ENCODE measurements around the genes CENPA, CGREF1, ATRAID and GCKR.

- RRBS, result no CpG with 5 or more reads among the region's 9 CpGs
Measured at GRCh38 chr2:26355436-26356074, 9.0 kb upstream of the ADGRF3 start.

DNA sequence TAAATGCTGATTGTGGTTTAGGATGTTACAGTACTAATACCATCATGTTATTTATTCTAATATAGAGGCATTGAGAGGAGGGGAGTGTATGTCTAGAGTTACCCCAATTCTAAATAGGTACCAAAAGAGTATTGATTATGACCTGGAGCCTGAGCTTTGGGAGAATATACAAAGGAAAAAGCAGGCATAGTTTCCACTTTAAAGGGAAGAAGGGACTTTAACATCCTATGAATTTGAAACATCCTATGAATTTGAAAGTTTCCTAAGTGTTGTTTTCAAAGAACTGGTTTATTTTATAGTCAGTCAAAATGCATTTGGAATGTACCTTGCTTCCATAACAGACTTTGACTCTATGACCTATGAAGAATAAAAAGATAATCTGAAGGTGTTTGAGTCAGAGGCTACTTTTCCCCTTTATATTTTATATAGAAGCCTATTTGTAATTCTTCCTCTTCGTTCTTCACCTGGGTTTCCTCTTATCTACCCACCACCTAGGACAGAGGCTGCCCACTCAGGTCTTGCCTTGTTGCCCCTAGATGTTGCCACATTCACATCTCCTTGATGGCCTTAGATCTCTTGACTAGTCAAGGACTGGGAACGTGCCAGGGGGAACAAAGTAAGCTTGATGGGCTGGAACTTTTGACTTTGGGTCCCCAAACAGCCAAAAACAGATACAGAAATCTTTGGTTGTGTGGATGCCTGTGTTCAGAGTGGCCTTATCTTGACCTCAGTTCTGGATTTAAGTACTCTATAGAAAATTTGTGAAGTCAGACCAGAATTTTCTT lies 9.5 kb upstream of the DRC1 start:
- RRBS, result no CpG with 5 or more reads among the region's 2 CpGs

- RRBS, result no CpG with 5 or more reads among the region's 12 CpGs
Measured at GRCh38 chr2:26456363-26457156, 54.8 kb downstream of the DRC1 start.

- RRBS, result no CpG with 5 or more reads among the region's 6 CpGs
Measured at GRCh38 chr2:26463518-26463987, 61.8 kb downstream of the DRC1 start.

- RRBS, result 27% methylated on average over 15 of the region's 45 CpGs
Measured at GRCh38 chr2:26503166-26504029, 55.2 kb downstream of the OTOF start.

GRCh38 chr2:26736447-26736865 lies 27.6 kb upstream of the SLC35F6 start:
- RRBS, result no CpG with 5 or more reads among the region's 1 CpG

DNA sequence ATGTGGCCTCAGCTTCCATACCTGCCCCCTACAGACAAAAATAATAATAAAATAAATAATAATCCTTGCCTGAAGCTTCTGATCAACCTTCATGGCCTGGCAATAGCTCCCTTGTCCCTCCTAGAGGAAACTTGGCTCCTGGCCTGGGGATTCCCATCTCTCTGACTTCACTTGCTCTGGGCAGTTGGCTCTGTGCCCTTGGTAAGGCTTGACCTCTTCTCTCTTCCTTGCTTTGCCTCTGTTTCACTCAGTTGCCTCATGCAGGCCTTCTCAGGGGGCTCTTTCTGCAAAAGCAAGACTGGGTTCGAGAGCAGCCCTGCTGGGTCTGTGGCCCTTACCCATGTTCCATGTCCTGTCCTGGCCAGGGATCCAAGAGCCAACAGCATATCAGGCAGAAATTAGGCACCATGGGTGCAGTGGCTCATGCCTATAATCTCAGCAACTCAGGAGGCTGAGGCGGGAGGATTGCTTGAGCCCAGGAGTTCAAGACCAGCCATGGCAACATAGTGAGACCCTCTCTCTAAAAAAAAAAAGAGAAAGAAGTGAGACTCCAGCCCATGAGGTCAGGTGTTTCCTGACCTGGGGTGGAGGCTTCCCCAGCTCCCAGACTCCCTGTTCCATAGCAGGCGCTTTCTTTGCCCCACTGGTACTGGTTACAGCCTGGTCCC lies 7.3 kb downstream of the SLC35F6 start:
- RRBS, result no CpG with 5 or more reads among the region's 3 CpGs

DNA sequence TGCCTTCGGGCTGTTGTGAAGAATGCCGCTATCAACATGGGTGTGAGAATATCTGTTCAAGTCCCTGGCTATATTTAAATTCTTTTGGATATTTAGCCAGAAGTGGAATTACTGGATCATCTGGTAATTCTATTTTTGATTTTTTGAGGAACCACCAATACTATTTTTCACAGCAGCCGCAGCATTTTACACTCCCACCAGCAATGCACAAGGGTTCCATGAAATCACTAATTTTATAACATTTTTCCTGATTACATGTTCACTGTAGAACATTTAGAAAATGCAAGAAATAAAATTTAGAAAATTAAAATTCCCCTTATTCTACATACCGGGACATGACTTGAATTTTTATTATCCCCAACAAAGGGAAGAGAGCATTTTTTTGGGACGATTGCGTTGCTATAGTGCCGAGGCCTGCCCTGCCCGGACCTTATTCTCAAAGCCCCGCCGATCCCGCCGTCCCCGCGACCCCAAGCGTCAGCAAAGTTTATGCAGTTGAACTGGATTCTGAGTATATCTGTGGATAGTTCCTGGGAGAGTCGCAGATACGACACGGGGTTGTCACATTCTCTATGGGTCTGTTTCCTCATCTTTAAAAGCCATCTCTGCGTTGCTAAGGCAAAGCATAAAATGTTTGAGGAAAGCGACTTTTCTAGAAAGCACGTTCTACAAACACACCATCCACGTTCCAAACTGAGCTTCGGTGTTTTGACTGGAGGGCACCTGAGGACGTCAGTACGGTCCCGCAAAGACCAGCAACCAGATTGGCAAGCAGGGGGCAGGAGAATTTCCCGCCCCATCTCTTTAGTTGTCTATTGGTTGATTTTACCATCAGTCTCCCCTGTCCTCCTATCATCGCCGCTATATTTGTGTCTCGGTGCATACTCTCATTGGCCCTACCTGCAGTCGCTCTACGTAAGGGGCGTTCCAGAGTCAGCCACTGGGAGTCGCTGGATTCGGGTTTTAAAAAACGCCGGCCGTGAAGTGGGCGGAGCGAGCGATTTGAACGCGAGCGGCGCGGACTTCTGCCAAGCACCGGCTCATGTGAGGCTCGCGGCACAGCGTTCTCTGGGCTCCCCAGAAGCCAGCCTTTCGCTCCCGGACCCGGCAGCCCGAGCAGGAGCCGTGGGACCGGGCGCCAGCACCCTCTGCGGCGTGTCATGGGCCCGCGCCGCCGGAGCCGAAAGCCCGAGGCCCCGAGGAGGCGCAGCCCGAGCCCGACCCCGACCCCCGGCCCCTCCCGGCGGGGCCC lies at the start of gene CENPA:
TSS of gene CENPA (plus strand) at position 1,020 of the 1,252 bp plus-strand sequence.
- RRBS, result 6% methylated on average over 36 of the region's 73 CpGs

DNA sequence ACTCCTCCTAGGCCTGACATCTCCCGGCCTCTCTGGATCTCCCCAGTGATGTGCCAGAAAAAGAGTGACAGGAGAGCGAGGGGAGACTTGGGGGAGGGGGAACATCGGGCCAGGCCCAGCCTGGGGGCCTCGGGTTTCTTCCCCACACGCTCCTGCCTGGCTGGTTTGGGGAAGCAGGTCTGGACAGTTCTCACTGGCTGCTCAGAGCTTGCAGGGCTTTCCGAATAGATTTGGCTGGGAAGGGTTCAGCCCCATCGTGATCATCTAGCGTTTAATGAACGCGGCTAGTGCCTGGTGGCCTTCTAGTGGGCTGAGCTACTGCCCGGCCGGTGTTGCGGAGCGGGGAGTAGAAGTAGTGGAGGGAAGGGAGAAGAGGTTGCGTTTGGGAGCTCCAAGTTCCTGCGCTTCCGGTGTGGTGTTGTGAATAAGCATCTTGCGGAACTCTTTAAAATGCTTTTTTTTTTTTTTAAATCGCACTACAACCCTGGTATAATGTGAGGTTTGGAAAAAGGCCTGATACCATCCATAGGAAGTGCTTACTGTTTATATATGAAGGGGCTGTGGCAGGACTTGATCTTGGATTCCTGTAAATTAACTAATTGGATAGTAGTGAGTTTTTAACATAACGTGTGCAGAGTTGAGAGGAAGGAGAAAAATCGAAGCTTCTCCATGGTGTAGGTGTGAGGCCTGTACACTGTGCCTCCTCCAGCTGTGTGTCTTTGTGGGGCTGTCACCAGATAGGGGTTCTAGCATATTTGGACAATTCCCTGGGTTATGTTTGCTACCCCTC lies 924 bp downstream of the MAPRE3 start:
- RRBS, result 45% methylated on average over 7 of the region's 21 CpGs

DNA sequence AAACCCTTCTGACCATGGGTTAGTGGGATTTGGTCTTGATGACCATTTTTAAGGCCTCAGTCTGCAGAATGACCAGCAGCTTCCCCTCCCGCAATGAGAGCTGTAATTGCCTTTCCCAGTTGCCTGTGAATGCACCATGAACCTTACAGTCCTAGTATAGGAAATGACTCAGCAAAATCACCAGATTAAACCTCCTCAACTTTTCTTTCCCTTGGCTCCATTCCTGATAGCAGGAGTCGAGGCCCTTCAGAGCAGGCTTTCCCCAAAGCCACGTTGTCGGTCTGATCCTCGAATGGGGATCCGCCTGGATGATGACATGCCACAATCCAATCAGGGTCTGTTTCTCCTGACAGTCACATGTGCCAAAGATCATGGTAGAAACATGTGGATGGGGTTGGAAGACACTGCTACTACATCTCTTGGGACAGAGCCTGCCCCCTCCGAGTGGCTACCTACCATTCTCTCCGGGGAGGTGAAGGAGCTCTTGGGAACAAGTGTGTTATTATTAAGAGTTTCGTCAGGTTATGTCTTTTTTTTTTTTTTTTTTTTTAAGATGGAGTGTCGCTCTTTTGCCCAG lies 16.8 kb upstream of the TMEM214 start:
- RRBS, result no CpG with 5 or more reads among the region's 10 CpGs

DNA sequence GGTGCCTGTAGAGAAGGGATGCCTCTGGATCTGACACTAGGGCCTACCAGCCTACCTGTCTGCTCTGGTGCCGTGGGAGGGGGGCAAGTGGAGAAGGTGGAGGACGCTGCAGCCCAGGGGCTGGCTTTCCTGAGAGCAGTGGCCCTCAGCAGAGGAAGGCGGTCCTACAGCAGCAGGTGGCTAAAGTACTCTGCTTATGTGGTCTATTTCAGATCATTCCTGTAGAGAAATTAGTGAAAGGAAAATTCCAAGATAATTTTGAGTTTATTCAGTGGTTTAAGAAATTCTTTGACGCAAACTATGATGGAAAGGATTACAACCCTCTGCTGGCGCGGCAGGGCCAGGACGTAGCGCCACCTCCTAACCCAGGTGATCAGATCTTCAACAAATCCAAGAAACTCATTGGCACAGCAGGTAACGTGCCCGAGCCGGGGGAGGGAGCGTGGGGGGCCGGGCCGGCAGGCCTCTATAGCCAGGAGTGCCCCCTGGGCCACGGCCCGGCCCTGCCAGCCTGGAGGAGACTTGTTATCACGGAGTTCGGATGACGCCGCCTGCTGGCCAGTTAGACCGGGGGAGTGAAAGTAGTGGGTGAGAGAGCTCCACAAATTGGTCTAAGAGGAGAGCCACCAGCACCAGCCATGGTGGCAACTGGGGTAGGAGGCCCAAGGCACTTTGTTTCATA lies 8.7 kb upstream of the TMEM214 start:
- RRBS, result 90% methylated on average over 7 of the region's 21 CpGs

DNA sequence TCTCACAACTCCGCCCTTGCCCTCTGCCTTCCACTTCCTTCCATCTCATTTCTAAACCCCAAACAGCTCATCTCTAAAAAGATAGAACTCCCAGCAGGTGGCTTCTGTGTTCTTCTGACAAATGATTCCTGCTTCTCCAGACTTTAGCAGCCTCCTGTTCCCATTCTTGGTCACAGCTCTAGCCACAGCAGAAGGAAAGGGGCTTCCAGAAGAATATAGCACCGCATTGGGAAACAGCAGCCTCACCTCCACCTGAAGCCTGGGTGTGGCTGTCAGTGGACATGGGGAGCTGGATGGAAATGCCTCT lies 8.3 kb downstream of the TMEM214 start:
- RRBS, result no CpG with 5 or more reads among the region's 2 CpGs

DNA sequence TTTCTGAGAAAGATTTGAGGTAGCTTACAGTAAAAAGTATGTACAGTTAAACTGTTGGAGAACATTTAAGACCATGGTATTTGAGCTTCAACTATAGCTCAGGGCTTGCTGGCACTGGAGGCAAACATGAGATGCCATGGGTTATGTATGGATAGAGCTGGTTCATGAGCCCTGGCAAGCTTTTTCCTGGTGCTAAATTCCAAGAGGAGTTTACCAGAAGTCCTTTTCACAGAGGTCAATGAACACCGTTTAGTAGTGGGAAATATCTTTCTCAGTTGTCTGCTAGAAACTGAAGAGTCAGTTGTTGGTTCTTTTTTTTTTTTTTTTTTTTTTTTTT lies 1.2 kb downstream of the KHK start:
- RRBS, result no CpG with 5 or more reads among the region's 1 CpG

- RRBS, result 4% methylated on average over 33 of the region's 85 CpGs
Measured at GRCh38 chr2:27118561-27119507, at the start of gene CGREF1. CGREF1 (minus strand) TSS chr2:27119128.

- RRBS, result 7% methylated on average over 13 of the region's 80 CpGs
Measured at GRCh38 chr2:27211002-27212163, at the start of gene ATRAID. ATRAID (plus strand) TSS chr2:27212041.

GRCh38 chr2:27281503-27281815 lies 770 bp upstream of the TRIM54 start:
- RRBS, result no CpG with 5 or more reads among the region's 2 CpGs

DNA sequence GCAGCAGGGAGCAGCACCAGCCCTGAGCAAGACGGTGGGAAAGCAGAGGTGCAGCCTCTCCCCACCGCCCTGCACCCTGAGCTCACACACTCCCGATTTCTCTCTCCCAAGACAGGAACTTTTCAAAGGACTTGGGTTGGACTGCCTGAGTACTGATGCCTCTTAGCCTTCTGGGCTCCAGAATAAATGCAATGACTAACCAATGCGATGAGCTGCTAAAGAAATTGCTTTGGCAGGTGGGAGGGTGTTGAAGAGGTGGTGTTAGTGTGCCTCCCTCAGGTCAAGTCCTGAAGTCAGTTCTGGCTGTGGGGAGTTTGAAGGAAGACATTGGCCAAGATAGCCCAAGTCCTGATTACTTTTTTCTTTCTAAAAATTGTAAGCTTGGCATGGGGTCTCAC lies 9.7 kb downstream of the TRIM54 start:
- RRBS, result no CpG with 5 or more reads among the region's 4 CpGs

DNA sequence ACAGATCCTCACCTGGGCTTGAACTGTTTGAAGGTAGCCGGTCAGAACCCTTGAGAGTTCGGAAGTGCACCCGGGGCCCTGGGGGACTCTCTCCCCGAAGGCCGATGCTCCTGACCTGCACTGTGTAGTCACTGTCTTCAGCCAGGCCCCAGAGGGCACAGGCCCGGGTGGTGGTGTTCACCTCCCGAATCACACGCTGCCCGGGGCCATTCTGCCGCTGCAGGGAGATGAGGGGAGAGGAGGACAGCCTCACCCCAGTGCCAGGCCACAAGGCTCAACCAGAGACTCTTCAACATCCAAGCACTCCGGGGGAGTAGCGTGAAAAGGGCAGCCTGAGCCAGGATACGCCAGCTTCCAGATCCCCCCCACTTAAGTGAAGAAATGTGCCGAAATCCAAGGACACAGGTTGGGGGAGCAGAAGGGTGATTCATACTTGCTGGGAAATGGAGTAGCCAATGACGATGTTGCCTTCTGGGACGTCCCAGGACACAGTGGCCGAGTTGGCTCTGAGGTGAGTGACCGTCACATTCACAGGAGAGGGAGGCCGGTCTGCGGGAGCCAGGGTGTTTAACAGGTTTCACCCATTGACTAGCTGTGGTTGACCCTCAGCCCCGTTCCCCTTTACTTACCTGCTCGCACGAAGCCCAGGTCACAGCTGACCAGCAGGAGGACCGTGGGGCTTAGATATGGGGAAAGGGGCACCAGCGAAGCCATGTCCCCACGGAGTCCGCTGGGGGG lies 913 bp downstream of the FNDC4 start:
- RRBS, result 92% methylated on average over 9 of the region's 27 CpGs

DNA sequence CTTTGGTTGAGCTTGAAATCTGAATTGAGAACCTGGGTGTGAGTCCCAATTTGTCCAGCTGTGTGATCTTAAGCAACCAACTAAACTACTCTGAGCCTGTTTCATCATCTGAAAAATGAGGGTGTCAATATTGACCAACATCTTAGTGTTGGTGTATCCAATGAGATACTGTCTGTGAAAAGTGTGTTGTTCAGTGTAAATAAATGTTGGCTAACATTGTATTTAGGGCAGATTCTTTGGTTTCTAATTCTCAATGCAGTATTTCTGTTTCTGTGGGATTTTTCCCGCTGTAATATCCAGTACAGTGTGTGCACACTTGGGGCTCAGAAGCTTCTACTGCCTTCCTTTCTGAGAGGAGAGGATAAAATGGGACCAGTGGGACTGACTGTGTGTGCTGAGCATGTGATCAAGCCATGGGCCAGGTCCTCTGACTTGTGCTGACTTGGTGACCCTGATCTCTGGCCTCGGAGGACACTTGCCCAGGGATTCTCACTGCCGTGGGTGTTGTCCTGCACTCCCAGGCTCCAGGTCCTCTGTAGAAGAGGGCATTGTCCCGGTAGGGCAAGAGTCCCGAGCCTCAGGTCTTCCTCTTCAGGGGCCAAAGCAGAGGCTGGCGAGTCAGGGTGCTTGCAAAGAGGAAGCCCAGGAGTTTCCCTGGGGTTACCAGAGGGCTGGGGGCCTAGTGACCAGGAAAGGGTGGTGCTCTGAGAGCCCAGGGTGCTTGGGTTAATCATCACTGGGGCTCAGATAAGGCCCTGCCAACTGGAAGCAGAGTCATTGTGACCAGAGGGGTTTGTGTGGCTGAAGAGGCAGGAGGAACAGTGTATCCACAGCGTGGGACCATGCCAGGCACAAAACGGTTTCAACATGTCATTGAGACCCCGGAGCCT lies at the start of gene GCKR:
TSS of gene GCKR (plus strand) at position 777 of the 890 bp plus-strand sequence.
- RRBS, result no CpG with 5 or more reads among the region's 9 CpGs